ENCODE measurements around a stretch of chr10.

DNA sequence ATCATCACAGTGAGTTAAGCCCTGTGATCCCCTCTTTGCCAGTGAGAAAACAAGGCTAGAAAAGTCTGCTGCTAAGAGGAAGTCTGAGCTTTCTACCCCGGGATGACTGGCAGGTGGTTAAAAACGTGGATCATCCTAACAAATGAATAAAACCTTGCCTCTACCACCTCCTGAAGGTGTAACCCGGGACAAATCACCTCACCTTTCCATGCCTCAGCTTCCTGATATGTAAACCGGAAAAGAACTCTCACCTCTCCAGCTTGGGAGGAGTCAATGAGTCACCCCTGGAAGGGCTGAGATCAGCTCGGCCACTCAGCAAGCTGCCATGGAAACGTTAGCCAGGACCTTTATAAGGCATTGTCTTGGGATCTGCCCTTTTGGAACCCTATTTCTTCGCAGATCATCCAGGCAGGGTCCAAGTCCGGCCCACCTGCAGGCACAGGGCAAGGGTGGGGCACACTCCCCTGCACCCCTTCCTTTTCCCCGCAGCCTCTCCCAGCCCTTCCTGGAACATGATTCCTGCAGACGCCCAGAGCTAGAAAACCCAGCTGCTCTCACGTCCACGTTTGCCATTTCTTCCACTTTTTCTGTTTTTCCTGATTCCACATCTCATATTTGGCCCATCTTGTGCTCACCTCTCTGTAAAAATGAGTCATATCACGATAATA is 81.6 kb upstream of the PFKP start:
- PRO-cap = bidirectional peak, plus-strand start at position 296 of the sequence, minus-strand start at position 223 of the sequence

DNA sequence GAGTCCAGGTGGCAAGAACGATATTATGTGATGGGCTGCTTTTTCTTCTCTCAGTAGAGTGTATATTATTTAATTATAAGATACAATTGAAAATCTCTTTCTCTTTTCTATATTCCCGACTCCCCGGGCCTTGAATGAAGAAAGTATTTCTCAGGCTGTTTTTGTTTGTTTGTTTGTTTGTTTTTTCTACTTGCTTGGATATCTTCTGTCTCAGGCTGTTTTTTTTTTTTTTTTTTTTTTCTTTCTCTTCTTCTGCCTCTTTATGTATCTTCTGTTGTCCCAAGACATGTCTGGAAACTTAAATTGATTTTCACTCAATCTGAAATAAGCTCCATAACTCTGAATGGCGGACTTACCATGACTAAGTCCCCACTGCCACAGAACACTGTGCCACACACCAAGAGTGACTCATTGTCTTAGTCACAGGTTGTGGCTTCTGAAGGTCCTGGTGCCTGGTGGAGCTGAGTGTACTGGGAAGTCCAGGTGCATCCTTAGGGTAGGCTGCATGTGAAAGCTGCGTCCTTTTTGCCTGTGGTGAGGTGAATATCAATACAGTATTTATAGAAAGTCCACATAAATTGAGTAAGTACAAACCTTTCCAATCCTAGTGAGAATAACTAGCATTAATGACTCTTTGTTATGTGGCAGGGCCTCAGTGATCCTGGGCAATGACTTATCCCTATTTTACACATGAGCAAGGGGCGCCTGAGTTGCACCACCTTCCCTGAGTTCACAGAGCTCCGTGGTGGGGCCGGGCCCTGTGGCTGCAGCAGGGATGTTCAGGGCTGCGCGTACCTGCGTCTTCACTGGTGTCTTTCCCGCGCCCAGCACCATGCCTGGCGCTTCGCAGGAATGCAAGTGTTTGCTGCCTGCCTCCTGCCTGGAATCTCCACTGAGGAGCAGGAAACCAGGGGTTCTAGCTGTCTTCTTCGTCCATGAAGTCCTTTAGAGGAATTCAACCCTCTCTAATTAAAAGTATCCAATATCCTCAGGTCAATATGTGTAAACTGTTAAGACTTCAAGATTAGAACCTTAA is 4.2 kb downstream of the PFKP start:
- PRO-cap = bidirectional peak, plus-strand start at position 488 of the sequence, minus-strand start at position 359 of the sequence

- PRO-cap = unidirectional peak, minus-strand start at chr10:3091060
Observed at GRCh38 chr10:3090816-3091264, 23.5 kb downstream of the PFKP start.

DNA sequence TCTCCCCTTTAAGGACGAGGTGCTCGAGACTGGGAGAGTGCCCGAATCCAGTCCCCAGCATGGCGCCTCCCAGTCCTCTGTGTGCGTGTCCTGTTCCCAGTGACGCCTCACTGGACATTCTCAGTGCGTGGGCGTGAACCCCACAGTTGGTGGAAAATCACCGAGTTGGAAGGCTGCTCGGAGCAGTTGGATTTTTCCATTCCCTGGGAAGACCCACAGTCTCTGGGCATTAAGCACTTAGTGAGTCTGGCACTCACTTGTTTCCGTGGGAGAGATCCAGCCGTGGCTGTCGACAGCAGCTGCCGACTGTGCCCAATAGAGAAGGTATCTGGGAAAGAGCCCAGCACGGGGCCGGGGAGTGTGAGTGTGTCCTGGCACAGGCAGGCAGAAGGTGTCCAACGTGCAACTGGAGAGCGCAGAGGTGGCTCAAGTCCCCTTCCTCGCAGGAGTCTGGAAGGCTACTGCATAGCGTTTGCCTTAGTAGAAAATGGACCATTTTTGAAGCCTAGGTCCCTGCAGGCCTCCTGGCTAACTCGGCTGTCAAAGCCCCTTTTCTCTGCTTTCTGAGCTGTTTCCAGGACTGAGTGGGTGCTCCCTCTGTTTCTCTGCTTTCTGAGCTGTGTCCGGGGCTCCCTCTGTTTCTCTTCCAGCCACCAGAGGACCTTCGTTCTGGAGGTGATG is 37.3 kb downstream of the PFKP start:
- PRO-cap = no peak

- PRO-cap = no peak
Observed at GRCh38 chr10:3109136-3109780, 41.9 kb downstream of the PFKP start.

DNA sequence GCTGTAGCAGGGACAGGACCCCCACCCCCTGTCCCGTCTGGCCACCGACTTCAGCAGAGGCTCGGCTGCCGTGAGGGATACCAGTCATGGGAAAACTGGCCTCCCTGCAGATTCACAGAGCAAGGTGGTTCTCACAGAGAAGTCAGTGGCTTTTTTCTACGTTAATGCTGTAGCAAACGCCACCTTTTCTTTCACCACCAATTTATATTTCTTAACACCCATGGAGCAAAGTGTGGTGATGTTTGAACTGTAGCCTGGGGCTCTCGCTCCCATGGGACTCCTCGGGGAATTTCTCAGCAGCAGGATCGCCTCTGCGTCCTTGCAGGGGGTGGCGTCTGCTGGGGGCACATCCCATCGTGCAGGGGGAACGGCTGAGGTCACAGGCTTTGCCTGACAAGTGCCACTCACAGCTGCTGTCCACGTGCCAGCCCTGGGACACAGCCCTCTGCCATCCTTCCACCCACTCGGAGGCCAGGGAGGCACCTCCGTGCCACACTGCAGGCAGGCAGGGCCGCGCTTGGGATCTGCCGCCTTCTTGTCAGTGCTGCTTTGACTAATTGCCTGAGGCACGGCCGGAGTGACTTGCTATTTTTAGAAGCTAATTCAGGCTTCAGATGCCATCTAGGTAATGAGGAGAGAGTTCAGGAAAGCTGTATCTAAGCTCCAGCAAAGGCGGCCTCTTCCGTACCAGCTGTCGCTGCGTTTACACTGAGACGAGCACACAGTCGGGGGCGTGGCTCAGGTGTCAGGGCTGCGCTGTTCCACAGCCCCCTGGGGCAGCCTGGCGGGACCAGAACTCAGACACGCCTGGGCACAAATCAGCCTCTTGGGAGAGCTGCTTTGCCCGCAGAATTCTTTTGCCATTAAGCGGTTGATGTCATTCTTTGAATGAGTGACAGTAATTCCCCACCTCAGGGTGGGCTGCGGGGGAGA is 45.8 kb downstream of the PITRM1 start:
- PRO-cap = no peak

- PRO-cap = no peak
Observed at GRCh38 chr10:3129710-3130082, 42.9 kb downstream of the PITRM1 start.

GRCh38 chr10:3197314-3198191 is 25.0 kb upstream of the PITRM1 start:
- PRO-cap = unidirectional peak, plus-strand start at chr10:3197602

DNA sequence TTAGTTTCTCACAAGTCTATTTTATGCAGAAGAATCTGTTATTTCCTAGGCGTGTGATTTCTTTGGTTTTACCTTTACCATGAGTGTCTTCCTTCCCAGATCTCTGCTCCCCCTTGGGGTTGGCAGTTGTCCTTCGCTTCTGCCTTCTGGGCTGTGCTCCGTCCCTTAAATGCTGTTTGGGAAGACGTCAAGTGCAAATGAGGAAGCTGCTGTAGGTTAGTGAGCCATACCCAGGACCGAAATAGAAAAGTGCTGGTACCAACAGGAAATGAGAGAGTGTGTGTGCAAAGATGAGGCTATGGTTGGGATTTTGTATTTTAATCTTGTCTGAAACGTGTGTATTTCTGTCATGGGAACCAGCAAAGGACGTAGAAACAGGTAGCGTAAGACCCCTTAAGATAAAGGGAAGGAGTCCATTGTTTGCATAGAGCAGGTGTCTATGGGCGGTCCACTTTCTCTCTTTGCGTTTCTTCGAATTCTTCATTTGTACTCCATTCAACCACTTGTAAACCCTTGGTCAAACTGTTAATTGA is 299.7 kb downstream of the KLF6 start:
- PRO-cap = no peak

- PRO-cap = no peak
Observed at GRCh38 chr10:3720407-3721380, 64.3 kb downstream of the KLF6 start.

DNA sequence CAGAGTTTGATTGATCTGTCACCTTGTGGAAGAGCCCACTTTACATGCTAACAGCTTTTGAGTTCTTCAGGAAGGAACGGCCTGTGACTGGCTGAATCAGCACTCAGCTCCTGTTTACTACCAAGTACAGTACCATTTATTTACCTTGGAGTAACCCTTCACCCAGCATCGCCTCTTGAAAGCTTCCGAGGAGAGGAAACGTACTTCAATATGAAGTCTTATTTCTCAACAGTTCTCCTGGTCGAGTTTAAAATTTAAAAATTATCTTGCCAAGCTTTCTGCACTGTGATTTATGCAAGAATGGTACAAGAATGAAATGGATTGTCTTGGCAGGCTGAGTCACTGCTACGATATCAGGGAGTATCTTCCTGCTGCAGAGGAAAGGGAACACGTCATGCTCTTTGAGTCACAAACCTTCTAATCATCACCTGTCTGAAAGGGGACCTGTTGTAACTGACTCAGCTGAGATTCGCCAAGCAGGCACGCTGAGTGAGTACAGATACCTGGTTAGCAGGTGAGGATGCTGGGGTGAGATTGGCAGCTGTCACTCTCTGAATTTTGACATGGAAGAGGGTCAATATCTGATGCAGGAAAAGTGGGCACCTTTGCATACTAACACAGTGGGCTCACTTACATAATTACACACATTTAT is 30.1 kb downstream of the KLF6 start:
- PRO-cap = bidirectional peak, plus-strand start at position 465 of the sequence, minus-strand start at position 344 of the sequence

GRCh38 chr10:3794693-3795056 is 9.7 kb upstream of the KLF6 start:
- PRO-cap = no peak

- PRO-cap = unidirectional peak, plus-strand start at chr10:3804559
Observed at GRCh38 chr10:3803687-3804872, 19.1 kb upstream of the KLF6 start.

GRCh38 chr10:3852996-3853416 is 68.0 kb upstream of the KLF6 start:
- PRO-cap = bidirectional peak, plus-strand start at chr10:3853104, minus-strand start at chr10:3853101; bidirectional peak, plus-strand start at chr10:3853169, minus-strand start at chr10:3853190

DNA sequence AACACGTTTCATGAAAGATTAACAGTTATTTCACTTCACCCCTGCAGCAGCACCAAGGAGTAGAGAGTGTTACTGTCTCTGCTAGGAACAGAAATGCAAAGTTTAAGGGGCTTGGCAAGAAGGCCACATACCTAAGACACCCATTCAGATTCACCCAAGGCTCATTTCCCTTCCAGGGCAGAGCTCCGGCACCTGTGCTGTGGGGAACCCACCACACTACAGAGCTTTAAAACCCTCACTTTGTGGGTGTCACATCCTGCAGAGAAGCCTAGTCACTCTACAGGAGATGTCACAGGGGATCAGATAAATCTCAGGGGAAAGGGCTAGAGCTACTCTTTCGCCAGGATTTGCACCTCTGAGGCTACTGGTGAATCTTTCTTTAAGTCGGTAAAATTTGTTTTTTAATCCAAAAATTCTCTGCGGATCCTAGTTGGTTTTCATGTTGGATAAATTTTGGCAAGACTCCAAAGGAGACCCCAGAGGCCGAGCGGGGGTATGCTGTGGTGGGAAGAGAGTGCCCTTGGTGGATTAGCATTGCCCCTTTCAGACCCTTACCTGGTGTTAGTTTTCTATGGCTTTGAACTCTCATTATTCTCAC is 176.2 kb upstream of the KLF6 start:
- PRO-cap = no peak

DNA sequence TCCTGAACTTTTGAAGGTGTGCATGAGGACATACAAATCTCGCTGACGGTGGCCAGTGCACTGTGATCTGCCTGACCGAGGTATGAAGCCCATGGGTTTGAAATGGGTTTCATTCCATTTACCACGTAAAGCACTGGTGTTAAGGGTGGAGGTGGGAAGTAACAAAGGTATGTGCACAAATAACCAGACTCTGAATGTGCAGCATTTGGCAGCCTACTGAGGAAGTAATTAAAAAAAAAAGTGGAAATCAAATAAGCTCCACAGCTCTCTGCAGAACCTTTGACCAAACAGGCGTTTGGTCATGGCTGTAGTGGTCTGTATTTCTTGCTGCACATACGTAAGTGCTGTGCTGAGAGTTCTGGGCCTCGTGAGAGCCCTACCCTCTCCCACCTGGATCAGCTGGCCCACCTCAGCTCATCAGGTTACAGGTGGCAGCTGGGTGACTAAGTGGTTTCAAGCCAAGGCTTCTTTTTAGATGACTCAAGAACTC is 178.1 kb upstream of the KLF6 start:
- PRO-cap = bidirectional peak, plus-strand start at position 286 of the sequence, minus-strand start at position 93 of the sequence

DNA sequence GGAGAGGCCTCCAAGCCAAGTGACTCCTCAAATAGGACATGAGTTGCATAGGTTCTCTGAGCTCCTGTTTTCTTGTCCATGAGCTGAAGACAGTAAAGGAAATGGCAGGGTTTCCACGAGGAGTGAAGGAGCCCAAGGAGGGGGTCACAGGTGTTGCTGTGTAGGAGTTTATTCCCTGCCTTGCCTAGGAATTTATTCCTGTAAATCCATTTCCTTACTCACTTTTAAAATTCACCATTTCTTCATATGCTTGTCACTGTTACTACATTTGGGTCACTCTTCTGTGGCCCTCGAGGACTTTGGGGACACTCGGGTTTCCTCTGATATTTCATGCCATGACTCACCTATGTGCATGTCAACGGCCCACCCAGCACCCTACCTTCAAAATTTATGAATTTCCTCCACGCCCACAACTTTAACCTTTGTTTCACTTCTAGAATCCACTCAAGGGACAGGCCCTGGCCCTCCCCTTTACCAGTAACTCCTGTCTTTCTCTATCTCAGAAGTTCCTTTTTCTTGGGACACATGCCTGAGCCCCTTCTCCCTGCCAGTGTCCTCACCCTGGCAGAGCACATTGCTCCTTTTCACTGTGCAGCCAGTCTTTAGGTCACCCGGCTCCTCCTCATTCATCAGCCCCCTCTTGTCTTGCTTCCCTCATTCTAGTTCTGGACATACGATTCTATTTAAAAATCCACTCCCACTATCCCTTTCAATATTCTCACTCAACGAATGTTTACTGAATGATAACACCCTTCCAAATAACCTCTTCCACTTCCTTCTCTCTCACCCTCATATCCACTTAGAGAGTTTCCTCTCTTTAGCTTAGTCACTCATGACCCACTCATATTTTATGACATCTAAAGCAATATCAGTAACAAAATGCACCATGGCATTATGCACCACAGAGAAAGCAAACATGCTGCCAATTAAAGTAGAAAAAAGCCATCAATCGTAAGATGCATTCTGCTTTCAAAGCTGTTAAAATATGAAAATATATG is 282.6 kb upstream of the KLF6 start:
- PRO-cap = no peak

GRCh38 chr10:4080159-4080539 is 295.1 kb upstream of the KLF6 start:
- PRO-cap = no peak

DNA sequence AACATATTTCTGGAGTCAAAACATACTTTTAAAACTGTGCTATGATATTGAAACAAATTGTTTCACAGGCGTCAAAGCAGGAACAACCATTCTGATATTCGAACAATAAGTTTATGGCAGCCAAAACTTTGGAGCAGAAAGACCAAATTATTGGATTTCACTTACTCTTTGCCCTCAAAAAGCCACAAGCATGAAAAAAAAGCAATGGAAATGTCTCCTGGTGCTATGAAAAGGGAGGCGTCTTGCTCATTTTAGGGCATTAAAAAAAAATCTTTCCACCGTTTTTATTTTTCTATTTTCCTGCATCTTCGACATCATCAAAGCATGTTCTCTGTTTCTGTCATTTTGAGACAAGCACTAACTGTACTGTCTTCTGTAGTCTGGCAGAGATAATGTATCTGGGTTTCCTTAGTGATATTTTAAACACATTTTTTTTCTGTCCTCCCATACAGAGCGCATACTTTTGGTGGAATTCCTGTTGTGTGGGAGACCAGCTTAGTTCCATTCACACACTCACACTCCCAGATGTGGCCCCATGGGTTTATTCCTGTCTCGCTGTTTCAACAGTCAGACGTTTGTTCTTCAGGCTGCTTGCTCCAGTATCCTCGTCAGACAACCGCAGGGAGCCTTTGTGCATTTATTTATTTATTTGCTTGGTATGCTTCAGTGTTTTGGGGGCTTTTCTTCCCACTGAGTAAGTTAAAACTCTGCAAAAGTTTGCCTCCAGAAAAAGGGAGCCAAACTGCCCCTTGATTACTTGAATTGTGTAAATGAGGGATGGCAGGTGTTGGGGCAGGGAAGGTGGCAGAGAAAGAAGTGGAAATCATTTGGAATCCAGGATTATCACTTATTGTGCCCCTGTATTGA is 456.7 kb upstream of the KLF6 start:
- PRO-cap = no peak

DNA sequence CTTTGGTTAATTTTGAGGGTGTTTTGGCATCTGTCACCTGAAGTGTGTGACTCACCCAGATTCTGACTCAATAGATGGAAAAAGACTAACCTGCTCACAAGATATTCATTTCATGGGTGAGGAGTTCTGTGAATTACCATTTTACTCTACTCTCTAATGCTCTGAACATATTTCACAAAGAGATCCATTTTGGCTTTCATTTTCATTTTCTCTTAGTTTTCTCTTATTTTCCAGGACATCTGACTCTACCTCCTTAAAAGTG is 174.3 kb upstream of the AKR1E2 start:
- PRO-cap = no peak

Data from Calu3 (cell line).